Sigmoid colon (tissue), 4 donors: ENCODE measurements around a stretch of chr5.

GRCh38 chr5:1328482-1329238, 16.2 kb downstream of the CLPTM1L start:
- PRO-cap = no peak
- RAMPAGE, long total RNA, 4 experiments = no peak in any of the 4 experiments

GRCh38 chr5:1345351-1346210, 682 bp upstream of the CLPTM1L start:
- PRO-cap = no peak
- RAMPAGE, long total RNA, 4 experiments = no peak in any of the 4 experiments

DNA sequence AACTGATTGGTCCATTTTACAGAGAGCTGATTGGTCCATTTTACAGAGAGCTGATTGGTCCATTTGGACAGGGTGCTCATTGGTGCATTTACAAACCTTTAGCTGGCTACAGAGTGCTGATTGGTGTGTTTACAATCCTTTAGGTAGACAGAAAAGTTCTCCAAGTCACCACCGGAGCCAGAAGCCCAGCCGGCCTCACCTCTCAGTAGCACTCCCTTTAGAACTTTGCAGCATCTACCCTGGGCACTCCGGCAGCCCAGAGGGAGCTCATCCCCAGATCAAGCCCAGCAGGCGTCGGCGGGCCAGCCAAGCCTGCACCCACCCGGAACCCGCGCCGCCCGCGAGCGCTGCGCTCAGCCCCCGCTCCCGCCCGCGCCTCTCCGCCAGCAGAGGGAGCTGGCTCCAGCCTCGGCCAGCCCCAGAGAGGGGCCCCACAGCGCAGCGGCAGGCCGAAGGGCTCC, 35.3 kb upstream of the CLPTM1L start:
- PRO-cap = no peak
- RAMPAGE, long total RNA, 4 experiments = no peak in any of the 4 experiments

- PRO-cap = no peak
- RAMPAGE, long total RNA, 4 experiments = no peak in any of the 4 experiments
Measured at GRCh38 chr5:1461408-1462028, 16.3 kb upstream of the SLC6A3 start.

GRCh38 chr5:1476084-1477069, 31.1 kb upstream of the SLC6A3 start:
- PRO-cap = no peak
- RAMPAGE, long total RNA, 4 experiments = no peak in any of the 4 experiments

DNA sequence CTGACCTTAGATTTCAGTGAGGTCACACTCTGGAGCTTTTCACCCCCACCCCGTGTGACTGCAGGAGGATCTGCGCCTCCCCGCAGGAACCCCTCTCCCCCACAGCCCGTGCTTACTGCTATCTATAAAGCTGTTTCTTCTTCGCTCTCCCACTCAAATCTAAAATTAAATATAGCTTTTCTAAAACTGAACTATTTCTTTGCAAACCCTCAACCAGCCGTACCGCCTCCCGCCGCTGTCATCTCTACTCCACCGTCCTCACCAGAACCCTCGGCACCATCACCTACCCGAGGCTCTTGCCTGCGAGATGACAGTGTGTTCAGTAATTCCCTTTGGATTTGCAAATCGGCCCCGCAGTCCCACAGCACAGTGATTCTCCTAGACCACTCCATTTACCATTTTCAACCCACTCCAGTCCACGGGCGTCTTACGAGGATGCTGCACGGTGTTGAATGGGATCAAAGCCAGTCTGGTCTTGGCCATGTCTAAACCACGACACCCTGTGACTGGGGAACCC, 13.6 kb downstream of the LPCAT1 start:
- PRO-cap = no peak
- RAMPAGE, long total RNA, 4 experiments = no peak in any of the 4 experiments

DNA sequence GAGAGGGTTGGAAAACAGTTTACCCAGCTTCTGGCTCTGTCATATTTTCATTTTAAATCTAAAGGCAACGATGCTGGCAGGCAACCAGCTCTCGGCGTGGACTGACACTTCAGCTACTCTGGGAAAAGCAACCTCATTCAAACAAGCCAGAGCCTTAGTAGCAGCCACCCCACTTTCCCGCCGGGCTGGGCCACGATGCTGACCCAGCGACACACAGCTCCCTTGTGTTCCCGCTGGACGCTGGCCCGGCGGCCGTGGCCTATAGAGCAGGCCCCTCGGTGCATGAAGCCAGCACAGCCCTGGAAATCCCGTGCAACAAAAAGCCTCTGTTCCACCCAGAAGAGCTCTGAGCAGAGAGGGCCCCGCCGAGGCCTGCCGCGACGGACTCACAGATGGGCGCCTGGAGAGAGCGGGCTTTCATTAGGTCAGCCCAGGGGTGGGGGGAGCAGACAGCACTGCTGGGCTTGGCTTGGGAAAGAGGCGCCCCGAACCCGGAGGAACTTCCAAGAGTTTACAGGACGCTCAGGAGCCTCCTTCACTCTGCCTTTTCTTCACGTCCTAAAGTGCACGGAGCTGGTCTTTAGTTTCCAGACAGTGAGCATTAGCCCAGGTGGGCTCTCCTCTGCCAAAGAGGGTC, 29.1 kb upstream of the LPCAT1 start:
- PRO-cap = no peak
- RAMPAGE, long total RNA, 4 experiments = no peak in any of the 4 experiments

GRCh38 chr5:1600307-1600870, 76.6 kb upstream of the LPCAT1 start:
- PRO-cap = no peak
- RAMPAGE, long total RNA, 4 experiments = no peak in any of the 4 experiments

GRCh38 chr5:1633303-1633544, 109.5 kb upstream of the LPCAT1 start:
- PRO-cap = no peak
- RAMPAGE, long total RNA, 4 experiments = no peak in any of the 4 experiments

DNA sequence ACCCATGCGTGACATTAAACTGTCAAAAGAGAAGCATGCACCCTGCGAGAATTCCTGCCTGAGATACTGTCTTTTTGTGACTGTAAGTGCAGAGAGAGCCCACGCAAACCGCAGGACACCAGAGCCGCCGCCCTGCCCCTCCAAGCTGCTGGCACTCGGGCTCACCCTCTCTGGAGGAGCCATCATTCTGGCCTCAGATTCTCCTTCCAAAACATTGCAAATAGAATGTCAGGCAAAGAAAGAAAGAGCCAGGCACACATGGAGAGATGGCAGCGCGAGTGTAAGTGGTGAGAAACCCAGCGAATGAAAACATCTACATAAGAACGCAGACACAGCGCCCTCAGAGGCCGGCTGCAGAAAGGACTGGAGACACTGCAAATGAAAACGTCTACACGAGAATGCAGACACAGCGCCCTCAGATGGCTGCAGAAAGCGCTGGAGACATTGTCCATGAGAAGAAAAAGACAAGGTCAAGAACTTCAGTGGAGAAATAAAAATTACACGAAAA, 117.7 kb upstream of the LPCAT1 start:
- PRO-cap = no peak
- RAMPAGE, long total RNA, 4 experiments = no peak in any of the 4 experiments

DNA sequence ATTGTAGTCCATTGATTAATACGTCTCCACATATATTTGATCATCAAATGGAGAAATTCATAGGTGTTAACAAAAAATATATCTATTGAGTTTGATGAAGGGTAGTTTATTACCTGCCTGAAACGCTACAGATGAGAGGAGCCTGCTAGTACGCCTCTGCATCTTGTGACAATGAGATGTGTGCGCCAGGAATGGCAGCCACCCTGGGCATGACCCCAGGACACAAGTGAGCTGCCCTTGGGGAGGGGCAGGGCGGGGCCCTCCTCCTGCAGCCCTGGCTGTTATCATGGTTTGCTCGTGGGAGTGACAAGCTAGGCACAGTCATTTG, 128.7 kb upstream of the IRX4 start:
- PRO-cap = no peak
- RAMPAGE, long total RNA, 4 experiments = no peak in any of the 4 experiments

DNA sequence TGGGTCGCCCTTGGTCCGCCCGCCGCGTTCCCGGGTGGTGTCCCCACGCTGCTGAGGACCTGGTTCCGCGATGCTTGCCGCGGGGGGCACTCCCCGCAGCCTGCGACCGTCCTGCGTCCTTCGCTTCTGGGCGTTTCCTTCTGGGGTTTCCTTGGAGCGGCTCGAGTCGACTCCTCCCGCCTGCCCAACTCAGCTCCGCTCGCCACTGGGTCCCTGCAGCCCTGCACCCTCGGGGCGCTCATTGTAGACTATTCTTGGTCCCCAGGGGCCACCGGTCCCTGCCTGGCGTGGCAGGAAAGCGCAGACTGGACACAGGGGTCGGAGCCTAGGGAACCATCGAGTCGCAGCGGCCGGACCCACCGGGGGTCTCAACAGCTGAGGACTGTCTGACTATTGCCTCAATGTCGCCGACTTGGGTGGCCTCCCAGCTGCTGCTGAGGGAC, 4.5 kb upstream of the IRX1 start:
- PRO-cap = no peak
- RAMPAGE, long total RNA, 4 experiments = no peak in any of the 4 experiments

DNA sequence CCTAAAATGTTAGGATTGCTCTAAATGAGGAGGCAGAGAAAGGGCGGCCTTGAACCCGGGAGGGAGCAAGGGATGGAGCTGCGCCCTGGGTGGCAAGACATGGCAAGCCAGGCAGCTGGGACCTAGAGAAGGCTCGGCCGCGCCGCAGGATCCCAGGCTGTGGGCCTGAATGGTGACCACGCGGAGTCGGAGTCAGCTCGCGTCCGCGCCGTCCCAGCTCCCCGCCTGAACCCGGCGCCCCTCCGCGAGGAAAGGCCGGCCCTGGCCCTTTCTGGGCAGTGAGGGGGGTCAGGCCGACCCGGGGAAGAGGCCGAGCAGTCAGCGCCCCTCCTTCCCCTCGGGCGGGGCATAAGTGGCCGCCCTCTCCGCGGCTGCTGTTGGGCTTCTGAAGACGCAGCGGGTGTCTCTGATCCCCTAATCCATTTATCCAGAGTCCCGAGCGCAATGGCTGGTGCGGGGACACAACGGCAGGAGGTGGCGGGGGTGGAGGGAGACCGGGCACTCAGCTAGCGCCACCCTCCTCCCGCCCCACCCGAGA, 10.7 kb downstream of the IRX1 start:
- PRO-cap = no peak
- RAMPAGE, long total RNA, 4 experiments = no peak in any of the 4 experiments

GRCh38 chr5:3731303-3731681, 135.7 kb downstream of the IRX1 start:
- PRO-cap = no peak
- RAMPAGE, long total RNA, 4 experiments = no peak in any of the 4 experiments

- PRO-cap = no peak
- RAMPAGE, long total RNA, 4 experiments = no peak in any of the 4 experiments
Measured at GRCh38 chr5:3741200-3741558, 145.5 kb downstream of the IRX1 start.

GRCh38 chr5:4231309-4231640, 635.6 kb downstream of the IRX1 start:
- PRO-cap = no peak
- RAMPAGE, long total RNA, 4 experiments = no peak in any of the 4 experiments

DNA sequence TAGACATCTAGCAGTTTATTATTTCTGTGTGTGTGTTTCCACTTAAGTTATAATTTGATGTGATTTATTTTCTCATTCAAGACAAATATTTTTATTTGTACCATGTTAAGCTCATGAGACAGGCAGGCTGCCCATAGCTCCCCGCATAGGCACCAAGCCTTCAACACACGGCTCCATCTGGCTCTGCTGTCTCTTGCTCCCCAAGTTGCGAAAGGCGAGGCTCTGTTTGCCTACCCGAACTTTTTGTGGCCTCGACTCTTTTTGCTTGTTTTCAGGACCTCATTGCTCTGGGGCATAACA, 239.0 kb upstream of the ADAMTS16 start:
- PRO-cap = no peak
- RAMPAGE, long total RNA, 4 experiments = no peak in any of the 4 experiments

DNA sequence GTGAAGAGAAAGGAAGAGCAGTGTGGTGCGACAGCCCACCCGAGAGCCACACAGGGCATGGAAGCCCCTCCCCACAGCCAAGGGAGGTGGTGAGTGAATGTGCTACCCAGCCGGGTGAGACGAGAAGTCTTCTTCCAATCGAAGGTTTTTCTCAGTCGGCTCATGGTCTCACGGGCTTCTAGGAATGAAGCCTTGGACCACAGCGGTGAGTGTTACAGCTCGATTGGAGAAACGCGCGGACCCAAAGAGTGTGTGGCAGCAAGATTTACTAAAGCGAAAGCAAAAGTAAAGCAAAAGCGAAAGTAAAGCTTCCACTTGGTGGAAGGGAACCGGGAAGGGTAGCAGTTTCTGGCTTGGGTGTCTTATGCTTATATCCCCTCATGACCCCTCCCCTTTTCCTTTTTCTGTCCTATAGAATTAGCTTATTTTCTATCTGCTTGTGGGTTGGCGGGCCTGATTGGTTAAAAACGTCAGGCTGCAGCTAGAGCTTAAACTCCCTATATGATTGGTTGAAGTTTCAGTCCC, 114.5 kb upstream of the ADAMTS16 start:
- PRO-cap = no peak
- RAMPAGE, long total RNA, 4 experiments = no peak in any of the 4 experiments

GRCh38 chr5:5351231-5351900, 71.1 kb upstream of the ICE1 start:
- PRO-cap = no peak
- RAMPAGE, long total RNA, 4 experiments = no peak in any of the 4 experiments

DNA sequence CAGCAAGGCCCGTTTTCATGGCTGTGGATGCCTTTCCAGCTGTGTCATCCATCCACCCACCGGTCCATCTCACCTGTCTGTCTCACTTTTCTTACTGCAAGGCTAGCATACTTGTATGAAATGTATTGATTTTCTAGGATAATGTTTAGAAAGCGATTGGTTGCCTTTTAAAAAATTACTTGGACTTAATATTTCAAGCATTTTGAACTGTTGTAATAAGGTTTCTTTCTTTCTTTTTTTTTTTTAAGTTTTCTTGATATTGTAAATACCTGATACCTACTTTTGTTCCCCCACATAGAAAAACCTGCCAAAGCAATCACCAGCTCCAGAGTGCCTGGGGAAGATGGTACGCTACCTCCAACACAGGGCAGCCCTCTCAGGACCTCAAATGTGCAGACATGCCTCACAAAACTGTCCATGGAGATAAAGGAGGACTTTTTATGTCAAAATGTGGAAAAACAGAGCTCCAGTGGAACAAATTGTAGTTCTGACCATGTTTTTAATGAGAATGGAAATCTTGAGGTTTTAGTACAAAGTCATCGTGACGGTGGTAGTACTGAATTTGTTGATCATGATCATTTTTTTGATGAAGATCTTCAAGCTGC, 34.7 kb downstream of the ICE1 start:
- PRO-cap = no peak
- RAMPAGE, long total RNA, 4 experiments = no peak in any of the 4 experiments